SK-MEL-5 (cell line): ENCODE measurements around the gene ZNF462.

GRCh38 chr9:105519671-105520143 lies 38.2 kb upstream of the FKTN start:
RAMPAGE:
- cytosol, long total RNA, result no peak
- long total RNA, result no peak
- nucleus, long total RNA, result no peak

RAMPAGE:
- cytosol, long total RNA, result start-site peak on the plus strand at chr9:106863077-106863232, 24 and 21 reads in 2 replicates
- long total RNA, result no peak
- nucleus, long total RNA, result start-site peak on the plus strand at chr9:106862981-106863186, 31 and 25 reads in 2 replicates
These were observed at the start of gene ZNF462 for GRCh38 chr9:106862807-106863584. ZNF462 (plus strand) TSS chr9:106863166.

GRCh38 chr9:106864226-106865303 lies 1.6 kb downstream of the ZNF462 start:
RAMPAGE:
- cytosol, long total RNA, result no peak
- long total RNA, result no peak
- nucleus, long total RNA, result no peak

DNA sequence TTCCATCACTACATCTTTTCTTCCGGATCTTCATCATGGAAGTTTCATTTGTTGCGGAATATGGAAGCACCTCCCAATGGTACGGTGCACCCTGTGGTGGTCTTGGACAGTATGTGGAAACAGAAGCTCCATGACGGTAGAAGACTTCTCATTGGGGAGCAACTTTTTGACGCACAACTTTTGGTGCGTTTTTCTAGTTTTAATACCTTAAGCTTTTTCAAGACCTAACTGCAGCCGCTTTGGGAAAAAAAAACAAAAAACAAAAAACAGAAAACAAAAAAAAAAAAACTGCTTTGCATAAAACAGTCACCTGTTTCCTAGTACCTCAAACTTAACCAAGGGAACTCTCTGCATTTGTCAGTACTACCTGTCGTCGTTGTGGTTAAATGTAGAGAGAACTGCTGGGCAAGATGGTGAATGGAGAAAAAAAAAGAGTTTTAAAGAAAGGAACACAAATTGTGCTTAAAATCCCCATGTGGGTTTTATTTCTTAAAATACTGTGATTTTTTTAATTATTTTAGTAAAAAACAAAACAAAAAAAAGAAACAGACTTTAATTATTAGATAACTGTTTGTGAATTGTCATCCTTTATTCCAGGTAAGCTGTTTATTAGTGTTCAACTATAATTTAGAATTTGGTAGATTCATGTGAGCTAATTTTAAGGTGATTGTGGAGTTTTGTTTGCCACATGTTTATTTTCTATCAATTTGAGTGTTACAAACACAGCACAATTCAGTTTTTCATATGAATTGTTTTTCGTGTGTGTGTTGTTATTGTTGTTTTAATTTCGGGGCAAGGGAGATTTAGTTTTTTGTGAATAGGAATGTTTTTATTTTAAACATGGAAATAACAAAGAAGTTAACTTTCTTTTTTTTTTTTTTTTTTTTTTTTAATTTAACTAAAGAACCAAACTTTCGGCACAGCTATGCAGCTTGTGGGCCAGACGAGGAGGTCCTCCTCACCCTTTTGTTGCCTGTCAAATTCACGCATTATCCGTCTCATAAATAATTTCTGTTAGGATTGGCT lies 148.6 kb downstream of the ZNF462 start:
RAMPAGE:
- cytosol, long total RNA, result no peak
- long total RNA, result no peak
- nucleus, long total RNA, result no peak

DNA sequence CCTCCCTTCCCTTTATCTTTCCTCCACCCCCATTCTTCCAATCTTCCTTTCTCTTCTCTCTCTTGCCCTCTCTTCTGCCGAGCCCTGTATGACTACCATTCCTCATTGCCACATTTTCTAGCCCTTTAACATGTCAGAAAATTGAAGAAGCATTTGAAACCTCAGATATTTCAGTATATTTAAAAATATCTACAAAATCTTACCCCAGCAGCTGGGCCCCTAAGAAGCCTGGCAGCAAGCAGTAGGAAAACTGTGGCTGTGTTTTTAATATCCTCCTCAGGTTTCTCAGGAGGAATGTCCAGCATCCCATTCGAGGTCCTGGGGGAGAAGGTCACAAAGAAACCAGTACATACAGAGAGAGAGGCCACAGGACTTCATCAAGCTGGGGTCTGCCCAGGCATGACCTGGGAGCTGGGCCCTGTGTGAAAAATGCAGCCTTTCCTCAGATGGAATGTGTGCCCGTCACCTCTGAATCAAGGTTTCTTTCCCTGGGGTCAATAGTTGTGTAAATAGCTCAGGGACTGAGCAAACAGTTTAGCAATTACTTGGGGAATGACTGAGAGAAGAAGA lies 34.1 kb upstream of the RAD23B start:
RAMPAGE:
- cytosol, long total RNA, result no peak
- long total RNA, result no peak
- nucleus, long total RNA, result no peak

DNA sequence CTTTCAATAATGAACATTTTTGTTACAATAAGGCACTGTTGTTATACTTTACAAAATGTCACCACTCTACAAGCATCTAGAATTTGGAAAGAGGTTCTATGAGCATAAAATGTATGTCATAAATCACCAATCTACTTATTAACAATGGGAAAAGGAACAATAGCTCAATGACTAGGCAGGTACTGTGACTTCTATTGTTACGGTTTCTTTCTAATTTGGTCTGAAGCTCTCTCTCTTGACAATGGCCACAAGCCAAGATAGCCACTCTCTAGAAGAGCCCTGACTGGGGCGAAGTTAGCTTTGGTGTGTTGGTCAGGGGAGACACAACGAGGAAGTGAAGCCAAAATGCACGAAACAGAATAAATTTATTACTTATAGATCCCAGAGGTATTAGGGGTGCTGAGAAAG lies 9.5 kb upstream of the RAD23B start:
RAMPAGE:
- cytosol, long total RNA, result no peak
- long total RNA, result no peak
- nucleus, long total RNA, result no peak

DNA sequence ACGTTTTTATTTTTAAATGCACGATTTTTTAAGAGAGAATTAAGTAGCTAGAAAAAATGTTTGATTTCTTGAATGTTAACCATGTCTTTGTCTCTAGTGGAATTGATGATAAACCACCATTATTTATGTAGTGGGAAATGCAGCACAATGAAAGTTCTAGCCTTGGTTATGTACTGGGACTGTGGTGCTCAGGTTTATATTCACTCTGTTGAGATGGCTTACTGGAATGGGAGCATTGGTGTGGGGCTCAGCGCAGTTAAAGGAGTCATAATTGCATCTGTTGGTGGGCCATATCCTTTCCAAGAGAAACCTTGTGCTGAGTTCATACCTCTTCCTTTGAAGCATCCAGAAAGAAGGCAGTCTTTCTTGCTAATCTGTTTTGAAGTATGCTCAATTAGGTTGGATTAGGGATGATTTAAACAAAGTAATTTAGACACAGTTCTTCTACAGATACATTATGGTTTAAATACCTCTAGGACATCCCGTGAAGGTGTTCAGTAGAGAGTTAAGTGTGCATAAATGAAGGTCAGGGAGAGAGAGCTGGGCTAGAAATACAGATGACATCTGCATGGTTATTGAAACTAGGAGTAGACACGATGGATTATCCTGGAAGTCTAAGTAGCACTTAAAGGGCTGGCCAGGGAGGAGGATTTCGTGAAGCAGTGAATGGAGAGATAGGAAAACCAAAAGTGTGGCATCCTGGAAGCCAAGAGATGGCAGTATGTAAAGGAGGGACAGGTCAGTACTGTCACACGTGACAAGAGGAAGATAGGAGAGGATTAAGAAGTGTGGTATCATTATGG lies 11.3 kb downstream of the RAD23B start:
RAMPAGE:
- cytosol, long total RNA, result no peak
- long total RNA, result no peak
- nucleus, long total RNA, result no peak

RAMPAGE:
- cytosol, long total RNA, result no peak
- long total RNA, result no peak
- nucleus, long total RNA, result no peak
These were observed 46.6 kb downstream of the RAD23B start for GRCh38 chr9:107329700-107329984.

GRCh38 chr9:107332967-107333634 lies 50.0 kb downstream of the RAD23B start:
RAMPAGE:
- cytosol, long total RNA, result no peak
- long total RNA, result no peak
- nucleus, long total RNA, result no peak

DNA sequence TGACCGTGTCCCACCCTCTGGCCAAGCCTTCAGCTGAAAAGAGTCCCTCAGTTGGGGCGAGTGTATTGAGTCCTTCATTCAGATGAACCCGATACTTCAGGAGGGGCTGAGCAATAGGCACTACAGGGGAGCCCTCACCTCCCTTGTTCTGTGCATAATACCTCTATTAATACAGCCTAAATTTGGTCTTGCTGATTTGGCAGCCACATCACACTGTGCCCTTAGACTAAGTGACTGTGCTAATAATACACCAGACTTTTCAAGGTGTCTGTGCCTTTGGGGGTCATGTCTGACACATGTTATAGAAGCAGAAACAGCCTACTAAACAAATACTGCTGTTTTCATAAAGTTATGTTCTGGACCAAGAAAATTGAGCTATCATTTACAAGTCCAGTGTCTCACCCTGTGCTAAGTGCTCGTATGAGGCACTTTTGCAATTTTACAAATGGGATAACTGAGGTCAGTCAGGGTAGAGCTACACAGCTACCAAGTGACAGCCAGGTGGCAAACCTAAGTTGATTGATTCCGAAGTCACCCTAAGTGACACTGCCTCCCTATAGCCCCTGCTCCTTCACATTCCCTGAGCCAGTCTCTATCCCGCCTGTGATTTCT lies 56.0 kb downstream of the RAD23B start:
RAMPAGE:
- cytosol, long total RNA, result no peak
- long total RNA, result no peak
- nucleus, long total RNA, result no peak

GRCh38 chr9:107425044-107425740 lies 64.4 kb downstream of the KLF4 start:
RAMPAGE:
- cytosol, long total RNA, result no peak
- long total RNA, result no peak
- nucleus, long total RNA, result no peak

DNA sequence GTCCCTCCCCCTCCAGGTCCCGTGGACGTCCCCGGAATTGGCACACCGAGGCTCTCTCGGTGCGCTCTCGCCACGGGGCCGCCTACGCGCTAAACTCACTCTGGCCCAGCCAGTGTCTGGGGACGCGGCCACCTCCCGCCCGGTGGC lies 1.2 kb downstream of the KLF4 start:
RAMPAGE:
- cytosol, long total RNA, result no peak
- long total RNA, result no peak
- nucleus, long total RNA, result no peak

RAMPAGE:
- cytosol, long total RNA, result no peak
- long total RNA, result no peak
- nucleus, long total RNA, result no peak
These were observed 87.6 kb upstream of the KLF4 start for GRCh38 chr9:107577078-107577685.

DNA sequence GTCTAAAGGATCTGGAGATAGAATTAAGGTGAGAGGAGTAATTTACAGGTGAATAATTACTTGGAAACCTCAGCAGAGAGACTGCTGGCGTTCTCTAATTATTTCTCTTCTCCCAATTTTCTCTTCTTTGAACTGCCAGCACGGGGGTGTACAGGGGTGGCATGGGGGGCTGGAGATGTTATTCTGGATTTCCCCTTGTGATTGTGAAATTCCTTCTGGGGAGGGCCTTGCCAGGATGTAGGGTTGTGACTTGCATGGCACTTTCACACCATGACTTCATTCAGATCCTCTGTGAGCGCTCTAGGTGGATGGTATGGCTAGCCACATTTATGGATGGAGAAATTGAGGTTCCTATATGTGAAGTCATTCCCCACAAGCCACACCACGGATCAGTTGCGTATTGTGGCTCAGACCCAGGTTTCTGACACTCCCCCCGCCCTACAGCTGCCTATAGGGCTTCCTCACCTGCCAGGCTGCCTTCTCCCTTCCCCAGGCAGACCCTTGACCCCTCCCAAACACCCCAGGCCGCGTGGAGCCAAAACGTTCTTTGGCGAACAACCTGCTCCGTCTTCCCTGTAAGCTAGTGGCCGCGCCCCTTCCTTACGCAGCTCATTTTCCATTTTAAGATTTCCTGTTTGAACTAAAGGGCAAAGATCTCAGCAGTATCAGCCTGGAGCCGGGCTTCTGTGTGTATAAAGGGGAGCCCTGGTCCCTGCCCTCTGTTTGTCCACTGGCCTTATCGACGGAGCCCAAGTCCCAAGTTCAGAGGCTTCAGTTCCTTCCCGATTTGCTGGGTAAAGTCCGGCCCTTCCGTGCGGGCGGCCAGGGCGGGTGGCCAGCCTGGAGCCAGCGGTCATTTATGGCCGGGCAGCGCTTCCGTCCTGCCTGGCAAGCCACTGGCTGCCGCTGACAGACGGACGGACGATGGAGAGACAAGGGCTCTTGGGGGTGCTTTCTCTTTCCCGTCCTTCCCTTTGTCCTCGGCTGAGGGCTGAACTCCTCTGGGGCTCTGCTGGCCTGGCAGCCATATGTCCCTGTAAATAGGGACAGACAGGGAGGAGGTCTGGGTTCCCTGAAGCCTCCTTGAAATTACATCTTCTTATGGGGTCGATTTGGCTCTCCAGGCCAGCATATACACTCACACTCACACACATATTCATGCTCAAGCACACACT lies 97.9 kb upstream of the KLF4 start:
RAMPAGE:
- cytosol, long total RNA, result no peak
- long total RNA, result no peak
- nucleus, long total RNA, result no peak

GRCh38 chr9:107588238-107588854 lies 98.8 kb upstream of the KLF4 start:
RAMPAGE:
- cytosol, long total RNA, result no peak
- long total RNA, result no peak
- nucleus, long total RNA, result no peak

GRCh38 chr9:107676079-107676502 lies 186.5 kb upstream of the KLF4 start:
RAMPAGE:
- cytosol, long total RNA, result no peak
- long total RNA, result no peak
- nucleus, long total RNA, result no peak

RAMPAGE:
- cytosol, long total RNA, result no peak
- long total RNA, result no peak
- nucleus, long total RNA, result no peak
These were observed 262.3 kb upstream of the KLF4 start for GRCh38 chr9:107751823-107752360.

RAMPAGE:
- cytosol, long total RNA, result no peak
- long total RNA, result no peak
- nucleus, long total RNA, result no peak
These were observed 265.7 kb upstream of the KLF4 start for GRCh38 chr9:107755173-107755835.

DNA sequence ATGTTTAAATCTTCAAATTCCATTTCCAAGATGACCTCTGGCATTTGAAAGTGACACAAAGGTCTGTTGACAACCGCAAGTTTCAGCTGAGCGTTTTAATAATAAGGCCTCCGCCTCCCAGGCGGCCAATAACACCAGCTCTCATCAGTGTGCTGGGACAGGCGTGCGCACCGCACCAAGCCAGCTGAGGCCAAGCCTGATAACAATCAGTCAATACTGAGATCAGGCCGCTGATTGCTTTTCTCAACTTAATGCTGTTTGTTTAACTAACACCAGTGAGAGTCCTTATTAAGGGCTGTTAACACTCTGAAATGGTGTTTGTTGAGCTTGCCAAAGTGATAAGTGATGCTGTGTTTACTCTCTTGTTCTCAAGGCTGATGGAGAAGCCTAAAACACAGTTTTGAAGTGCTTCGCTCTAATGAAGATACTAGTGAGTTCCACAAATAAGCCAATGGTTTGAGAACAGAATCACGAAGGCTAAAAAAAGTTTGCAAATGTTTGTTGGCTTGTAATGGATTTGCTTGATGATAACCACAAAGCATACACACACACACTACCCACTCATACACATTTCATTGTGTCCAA lies 330.3 kb upstream of the KLF4 start:
RAMPAGE:
- cytosol, long total RNA, result no peak
- long total RNA, result no peak
- nucleus, long total RNA, result no peak

RAMPAGE:
- cytosol, long total RNA, result no peak
- long total RNA, result no peak
- nucleus, long total RNA, result no peak
These were observed 330.8 kb upstream of the KLF4 start for GRCh38 chr9:107820321-107820785.